Frontal cortex (tissue), 2 donors: ENCODE results near the gene SBNO2.

- RAMPAGE, long total RNA = no peak
Measured at GRCh38 chr19:1119765-1120385, 16.1 kb downstream of the GPX4 start.

DNA sequence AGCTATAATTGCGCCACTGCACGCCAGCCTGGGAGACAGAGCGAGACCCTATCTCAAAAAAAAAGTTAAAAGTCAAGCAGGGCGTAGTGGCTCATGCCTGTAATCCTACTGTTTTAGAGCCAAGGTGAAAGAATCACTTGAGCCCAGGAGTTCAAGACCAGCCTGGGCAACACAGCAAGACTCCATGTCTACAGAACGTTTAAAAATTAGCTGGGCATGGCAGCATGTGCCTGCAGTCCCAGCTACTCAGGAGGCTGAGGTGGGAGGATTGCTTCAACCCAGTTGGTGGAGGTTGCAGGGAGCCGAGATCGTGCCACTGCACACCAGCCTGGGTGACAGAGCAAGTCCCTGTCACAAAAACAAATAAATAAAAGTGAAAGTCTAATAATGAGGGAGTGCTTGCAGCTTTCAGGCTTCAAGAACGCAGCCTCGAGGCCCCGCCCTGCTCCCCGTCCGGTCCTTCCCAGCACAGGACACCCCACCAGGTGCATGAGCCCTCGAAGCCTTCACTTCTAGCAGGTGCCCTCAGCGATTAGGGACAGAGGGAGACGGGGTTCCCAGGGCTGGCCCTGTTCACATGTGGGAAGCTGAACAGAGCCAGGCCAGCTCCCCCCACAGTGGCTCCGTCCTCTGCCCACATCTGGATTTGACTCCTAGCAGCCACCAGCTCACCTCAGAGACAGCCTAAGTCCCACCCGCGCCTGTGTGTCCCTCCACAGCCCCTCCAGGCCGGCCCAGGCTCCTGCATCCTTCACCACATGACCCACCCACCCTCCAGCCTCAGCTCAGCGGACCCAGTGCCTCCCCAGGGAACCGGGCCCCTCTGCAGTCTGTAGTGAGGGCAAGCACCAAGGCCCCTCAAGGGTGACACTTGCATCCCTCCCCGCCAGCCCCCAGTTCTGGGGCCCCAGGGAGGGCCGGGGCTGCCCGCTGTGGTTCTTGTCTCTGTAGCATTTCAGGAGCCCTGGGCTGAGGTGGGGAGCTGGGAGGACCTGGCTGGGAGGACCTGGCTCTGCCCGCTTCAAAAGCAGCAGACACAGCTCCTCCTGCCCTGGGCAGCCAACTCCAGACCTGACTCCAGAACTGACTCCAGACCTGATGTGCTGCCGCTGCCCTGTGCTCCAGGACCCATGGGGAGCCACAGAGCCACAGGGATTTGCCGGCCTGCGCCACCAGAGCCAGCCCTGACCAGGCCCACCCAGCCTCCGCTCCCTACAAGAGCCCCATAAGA is 27.1 kb downstream of the GPX4 start:
- RAMPAGE, long total RNA = no peak

DNA sequence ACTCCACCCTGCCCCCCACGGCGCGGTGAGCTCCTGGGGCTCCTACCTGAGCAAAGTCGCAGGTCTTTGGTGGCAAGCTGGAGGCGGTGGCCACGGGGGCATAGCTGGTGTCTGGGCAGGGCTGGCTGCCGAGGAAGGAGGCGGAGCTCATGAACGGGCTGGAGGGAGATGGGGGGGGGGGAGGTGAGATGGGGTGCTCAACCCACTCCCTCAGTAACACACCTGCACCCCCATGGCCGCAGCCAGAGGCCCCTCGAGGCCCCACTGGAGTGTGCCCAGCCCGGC is 26.9 kb downstream of the SBNO2 start:
- RAMPAGE, long total RNA = no peak

DNA sequence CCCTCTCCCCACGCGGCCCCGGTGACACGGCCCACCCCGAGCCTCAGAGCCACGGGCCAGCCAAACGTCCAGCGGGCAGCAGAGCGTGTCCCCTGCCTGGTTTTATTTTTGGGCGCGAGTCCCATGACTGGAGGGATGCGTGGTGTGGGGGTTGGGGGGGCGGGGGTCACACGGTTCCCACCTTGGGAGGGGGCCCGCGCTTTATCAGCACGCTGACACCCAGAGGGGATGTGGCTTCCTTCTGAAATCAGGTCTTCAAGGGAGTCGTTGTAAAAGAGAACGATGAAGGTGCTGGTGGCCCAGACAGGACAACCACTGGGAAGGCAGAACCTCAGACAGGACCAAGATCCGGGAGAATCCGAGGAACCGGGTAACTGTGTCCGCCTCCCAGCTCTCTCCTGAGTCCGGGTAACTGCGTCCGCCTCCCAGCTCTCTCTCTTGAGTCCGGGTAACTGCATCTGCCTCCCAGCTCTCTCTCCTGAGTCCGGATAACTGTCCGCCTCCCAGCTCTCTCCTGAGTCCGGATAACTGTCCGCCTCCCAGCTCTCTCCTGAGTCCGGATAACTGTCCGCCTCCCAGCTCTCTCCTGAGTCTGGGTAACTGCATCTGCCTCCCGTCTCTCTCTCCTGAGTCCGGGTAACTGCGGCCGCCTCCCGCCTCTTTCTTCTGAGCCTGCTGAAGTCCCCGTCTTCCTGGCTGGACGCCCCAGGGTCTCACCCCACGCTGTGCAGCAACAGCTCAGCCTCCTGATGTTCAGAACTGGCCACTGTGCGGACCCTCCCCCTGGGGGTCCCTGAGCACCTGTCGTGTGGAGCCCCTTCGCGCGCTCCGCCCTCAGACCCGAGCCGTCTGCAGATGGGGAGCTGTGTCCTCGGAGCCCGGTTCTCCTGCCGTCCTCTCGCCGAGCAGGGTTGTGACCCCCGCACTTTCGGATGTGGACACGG is 16.4 kb downstream of the SBNO2 start:
- RAMPAGE, long total RNA = no peak

- RAMPAGE, long total RNA = no peak
Measured at GRCh38 chr19:1161491-1162138, 12.5 kb downstream of the SBNO2 start.

GRCh38 chr19:1173428-1174051 is 528 bp downstream of the SBNO2 start:
- RAMPAGE, long total RNA = no peak

DNA sequence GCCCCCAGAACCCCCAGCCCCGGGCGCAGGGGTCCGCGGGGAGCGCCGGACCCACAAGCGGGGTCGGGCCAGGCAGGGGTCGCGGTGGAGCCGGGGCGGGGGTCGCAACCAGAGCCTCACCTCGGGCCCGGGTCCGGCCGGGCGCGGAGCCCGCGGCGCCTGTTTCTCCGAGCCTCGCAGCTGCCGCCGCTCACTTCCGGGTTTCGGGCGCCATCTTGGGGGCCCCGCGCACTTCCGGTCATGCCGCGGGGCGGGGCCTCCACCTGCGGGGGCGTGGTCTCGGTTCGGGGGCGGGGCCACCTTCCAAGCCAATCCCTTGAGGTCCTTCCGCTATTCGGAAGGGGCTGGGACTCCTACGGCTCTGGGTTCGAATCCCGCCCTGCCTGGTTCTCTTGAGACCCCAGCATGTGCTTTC is at the start of gene SBNO2:
SBNO2 (minus strand) TSS at position 217 of the 415 bp plus-strand sequence.
- RAMPAGE, long total RNA = no peak

DNA sequence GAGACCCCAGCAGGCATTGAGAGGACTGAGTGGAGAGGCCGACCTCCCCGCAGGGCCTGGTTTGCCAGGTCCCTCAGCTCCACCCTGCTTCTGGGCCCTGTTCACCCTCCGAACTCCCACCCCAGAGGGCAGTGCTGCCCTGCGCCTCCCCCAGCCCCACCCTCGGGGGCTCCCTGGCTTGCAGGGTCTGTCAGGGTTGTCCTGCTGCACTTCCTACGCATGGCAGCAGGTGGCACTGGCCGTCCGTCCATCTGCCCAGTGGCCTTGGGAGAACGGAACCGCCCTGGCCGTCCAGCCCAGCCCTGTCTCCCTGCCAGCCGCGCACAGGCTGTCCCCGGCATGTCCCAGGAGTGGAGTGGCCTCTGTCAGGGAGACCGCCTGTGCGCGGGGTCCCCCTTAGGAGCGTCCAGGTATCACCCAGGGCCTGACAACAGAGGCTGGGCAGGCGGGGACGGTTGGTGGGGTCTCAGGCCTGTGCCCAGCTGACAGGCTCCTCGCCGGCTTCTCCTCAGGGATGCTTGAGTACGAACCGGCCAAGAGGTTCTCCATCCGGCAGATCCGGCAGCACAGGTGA is 15.9 kb downstream of the STK11 start:
- RAMPAGE, long total RNA = no peak

- RAMPAGE, long total RNA = no peak
Measured at GRCh38 chr19:1246305-1246595, 2.1 kb upstream of the MIDN start.

GRCh38 chr19:1273874-1274335 is 1.4 kb upstream of the FAM174C start:
- RAMPAGE, long total RNA = no peak

GRCh38 chr19:1283144-1284156 is 2.2 kb upstream of the EFNA2 start:
- RAMPAGE, long total RNA = no peak

- RAMPAGE, long total RNA = no peak
Measured at GRCh38 chr19:1284157-1285022, 1.3 kb upstream of the EFNA2 start.

GRCh38 chr19:1394638-1395369 is 6.5 kb downstream of the GAMT start:
- RAMPAGE, long total RNA = no peak

- RAMPAGE, long total RNA = no peak
Measured at GRCh38 chr19:1402694-1403191, 1.4 kb upstream of the GAMT start.

DNA sequence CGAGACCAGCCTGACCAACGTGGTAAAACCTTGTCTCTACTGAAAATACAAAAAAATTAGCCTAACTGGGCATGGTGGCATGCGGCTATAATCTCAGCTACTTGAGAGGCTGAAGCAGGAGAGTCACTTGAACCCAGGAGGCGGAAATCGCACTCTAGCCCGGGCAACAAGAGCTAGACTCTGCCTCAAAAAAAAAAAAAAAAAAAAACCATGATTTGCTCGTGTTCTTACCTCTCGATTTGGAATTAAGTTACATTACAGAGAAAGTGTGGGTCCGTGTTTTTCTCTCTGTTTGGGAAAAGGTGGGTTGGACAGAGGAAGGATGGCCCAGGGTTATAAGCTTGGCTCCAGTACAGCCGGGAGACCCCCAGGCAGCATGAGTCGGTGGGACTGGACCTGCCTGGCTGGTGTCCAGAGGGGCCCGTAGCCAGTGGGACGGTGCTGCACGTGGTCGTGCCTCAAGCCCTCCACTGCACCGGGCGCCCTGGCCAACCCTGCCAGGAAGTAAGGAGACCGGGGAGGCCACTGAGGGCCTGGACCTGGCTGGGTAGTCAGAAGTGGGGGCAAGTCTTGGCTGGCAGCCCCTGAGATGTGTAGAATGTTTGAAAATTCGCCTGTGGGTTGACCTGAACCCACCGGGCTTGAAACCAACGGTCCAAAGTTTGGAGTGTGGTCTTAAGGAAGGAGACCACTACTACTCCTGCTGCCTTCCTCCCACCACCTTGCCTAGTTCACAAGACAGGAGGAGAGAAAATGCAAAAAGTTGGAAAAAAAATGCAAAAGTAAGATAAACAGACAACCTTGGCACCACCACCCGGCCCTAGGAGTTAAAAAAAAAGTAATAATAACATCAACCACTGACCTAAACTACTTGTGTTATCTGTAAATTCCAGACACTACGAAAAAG is 3.8 kb downstream of the RPS15 start:
- RAMPAGE, long total RNA = no peak

DNA sequence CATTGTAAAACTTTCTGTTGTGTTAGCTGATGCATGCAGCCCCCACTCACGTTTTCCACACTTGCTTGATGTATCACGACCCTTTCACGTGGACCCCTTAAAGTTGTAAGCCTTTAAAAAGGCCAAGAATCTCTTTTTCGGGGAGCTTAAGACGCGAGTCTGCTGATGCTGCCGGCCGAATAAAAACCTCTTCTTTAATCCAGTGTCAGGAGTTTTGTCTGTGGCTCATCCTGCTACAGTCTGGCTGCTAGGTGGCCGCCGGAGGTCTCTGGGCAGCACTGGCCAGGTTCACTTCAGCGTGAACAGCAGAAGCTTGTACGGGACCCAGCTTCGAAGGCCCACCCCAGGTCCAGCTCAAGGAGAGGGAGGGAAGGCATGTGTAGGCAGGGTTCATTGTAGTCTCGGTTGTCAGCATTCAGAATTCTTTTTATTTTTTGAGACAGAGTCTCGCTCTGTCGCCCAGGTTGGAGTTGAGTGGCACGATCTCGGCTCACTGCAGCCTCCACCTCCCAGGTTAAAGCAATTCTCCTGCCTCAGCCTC is 4.5 kb downstream of the RPS15 start:
- RAMPAGE, long total RNA = no peak

- RAMPAGE, long total RNA = no peak
Measured at GRCh38 chr19:1584673-1585365, 7.8 kb downstream of the MBD3 start.

GRCh38 chr19:1592092-1592585 is 526 bp downstream of the MBD3 start:
- RAMPAGE, long total RNA = no peak

DNA sequence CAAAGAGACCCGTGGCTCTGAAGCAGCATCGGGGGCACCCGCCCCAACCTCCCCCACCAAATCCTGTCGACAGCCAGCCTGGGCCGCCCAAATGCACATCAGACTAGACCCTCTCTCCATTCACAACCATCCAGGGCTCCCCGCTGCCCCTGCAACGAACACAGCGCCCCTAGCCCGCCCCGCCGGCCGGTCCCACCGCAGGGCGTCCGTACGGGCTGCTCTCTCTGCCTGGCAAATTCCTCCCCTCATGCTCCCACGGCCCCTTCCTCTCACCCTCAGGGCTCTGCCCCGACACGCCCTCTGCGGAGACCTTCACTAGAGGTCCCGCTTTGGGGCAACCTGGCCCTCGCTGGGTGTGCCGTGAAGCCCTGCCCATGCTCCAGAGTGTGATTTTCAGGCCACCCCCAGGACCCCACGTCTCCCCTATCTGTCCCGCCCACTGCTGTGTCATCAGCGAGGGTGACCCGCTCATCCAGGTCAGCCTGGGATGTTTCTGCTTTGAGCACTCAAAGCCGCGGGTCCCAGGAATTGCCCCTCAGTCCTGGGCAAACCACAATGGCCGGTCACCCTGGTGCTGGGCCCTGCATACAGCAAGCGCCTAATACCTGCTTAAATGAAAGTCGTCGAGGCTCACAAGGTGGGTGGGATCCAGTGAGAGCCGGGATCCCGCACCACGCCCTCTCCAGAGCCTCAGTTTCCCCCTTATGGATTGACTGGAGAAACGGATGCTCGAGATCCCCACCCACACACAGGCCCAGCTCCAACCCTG is 6.9 kb downstream of the TCF3 start:
- RAMPAGE, long total RNA = no peak

DNA sequence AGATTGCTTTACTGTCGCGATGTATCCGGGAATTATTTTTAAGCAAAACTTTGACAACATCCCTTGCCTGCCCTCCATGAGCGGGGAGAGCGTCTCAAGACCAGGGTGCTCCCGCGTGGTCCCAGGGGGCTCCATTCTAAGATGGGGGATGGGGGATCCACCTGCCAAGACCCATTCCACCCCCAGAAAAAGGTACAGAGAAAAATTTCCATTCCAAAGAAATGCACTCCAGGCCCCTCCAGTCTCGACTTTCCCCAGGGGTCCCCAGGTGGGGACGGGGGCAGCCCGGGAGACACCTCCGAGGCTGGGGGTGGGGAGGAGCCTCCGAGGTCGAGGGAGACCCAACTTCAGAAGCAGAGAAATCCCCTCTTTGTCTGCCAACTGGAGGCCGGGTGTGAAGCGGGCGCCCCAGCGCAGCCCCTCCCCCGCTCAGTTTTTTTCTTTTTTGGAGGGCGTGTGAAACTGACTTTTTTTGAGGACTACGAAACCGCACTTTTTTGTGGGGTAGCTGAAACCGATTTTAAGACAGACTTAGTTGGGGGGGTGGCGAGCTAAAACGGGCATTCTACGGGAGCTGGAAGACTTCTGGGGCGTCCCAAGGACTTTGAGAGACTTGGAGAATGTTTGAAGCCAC is 1.3 kb downstream of the TCF3 start:
- RAMPAGE, long total RNA = no peak